Thyroid gland (tissue), 7 donors: ENCODE data around the genes ARPC5 and EDEM3.

GRCh38 chr1:183609154-183609660 is 18.9 kb upstream of the NCF2 start:
- PRO-cap, 2 experiments: no peak in any of the 2 experiments
- RAMPAGE, long total RNA, 5 experiments: no peak in any of the 5 experiments

DNA sequence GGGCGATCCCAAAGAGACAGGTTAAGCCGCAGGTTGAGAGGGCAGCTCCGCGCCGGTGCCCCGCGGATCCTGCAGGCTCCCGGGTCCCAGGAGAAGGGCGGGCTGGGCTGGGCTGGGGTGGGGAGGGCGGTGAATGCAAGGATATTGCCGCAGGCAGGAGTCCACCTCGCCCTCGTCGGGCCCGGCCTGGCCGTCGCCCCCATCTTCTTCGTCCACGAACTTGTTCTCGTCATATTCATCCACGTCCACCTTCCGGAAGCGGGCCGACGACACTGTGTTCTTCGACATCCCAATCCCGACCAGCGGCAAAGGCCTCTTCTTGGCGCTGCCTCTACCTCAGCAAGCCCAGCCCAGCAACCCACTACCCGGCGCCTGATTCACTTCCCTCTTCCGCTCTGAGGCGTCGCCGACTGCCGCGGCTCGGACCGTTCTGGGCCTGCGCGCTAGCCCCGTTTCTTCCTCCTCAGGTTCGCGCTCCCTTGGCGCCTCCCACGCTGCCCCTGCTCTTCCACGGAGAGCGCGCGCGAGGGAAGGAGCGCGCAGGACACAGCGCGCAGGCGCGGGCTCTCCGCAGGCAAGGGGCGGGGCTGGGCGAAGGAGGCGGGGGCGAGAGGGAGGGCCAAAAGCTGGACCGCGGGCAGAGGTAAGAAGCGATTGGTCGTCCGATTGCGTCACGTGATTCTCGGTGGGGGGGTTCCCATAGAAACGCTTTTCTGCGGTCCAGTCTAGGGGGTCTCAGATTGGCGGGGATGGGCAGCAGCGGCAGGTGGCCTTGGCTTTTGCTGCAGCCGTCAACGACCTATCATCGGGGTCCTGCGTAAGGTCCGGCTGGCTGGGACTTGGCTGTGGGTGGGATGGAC is at the start of gene ARPC5:
Gene ARPC5 (minus strand): TSS at position 412 of the 860 bp plus-strand sequence.
- PRO-cap, 2 experiments: peak in 2 of 2 experiments; most common plus-strand start position 738 of the sequence (in 2); most common minus-strand start position 374 of the sequence (in 2)
- RAMPAGE, long total RNA, 5 experiments: start-site peak on the plus strand in 1 of 5 experiments, centred at position 610 of the sequence, 12 reads per replicate; start-site peak on the minus strand in 5 of 5 experiments, centred at positions 383 to 447 of the sequence, 751 to 2,049 reads per replicate

- PRO-cap, 2 experiments: peak in 1 of 2 experiments; most common plus-strand start chr1:183804642 (in 1)
- RAMPAGE, long total RNA, 5 experiments: no peak in any of the 5 experiments
Measured at GRCh38 chr1:183804163-183804877, 600 bp upstream of the RGL1 start.

DNA sequence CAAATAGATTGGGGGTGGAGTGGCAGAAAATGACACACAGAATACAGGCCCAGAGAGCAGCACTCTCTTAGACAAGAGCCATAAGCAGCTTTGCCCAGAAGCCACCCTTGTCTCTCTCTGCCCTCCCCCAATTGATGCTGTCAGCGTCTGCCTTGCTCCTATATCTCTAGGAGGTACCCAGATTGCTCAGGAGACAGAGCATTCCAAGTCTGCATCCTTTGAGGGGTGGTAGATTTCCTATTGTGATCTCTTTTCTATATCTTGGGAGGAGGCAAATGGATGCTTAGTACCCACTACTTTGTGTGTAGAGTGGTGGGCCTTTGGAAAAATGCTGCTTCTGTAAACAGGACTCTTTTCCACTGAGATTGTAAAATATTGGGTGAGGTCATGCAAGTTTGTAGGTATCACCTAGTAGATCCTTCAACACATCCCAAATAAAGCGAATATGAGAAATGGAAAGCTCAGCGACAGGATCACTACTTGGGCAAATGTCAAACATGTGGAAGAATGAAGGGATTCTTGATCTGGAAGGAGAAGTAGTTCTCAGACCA is 1.9 kb downstream of the RGL1 start:
- PRO-cap, 2 experiments: peak in 1 of 2 experiments; most common minus-strand start position 133 of the sequence (in 1)
- RAMPAGE, long total RNA, 5 experiments: no peak in any of the 5 experiments

DNA sequence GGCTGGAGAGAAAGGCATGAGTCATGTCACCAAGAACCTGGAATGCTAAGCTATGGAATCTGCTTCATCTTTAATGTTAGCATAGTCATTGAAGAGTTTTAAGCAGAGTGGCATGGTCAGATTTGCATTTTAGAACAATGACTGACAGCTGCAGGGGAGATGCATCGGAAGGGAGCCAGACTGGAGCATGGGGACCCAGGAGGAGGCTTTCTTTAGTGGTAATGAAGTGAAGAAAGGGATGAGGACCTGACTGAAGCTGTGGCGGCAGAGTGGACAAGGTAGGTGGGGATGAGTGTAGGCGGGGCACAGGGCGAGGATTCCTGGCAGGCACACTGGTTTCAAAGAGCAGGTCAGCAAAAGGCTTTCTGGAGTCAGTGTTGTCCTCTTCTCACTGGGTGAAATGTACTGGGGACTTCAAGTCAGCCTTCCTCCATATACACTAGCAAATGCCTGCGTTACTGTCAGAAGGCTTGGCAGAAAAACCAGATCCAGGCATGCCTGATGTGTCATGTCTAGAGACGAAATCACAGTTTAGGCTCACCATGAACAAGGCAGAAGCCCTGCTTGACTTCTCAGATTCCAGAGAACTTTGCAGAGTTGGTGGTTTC is 8.1 kb downstream of the RGL1 start:
- PRO-cap, 2 experiments: no peak in any of the 2 experiments
- RAMPAGE, long total RNA, 5 experiments: no peak in any of the 5 experiments

DNA sequence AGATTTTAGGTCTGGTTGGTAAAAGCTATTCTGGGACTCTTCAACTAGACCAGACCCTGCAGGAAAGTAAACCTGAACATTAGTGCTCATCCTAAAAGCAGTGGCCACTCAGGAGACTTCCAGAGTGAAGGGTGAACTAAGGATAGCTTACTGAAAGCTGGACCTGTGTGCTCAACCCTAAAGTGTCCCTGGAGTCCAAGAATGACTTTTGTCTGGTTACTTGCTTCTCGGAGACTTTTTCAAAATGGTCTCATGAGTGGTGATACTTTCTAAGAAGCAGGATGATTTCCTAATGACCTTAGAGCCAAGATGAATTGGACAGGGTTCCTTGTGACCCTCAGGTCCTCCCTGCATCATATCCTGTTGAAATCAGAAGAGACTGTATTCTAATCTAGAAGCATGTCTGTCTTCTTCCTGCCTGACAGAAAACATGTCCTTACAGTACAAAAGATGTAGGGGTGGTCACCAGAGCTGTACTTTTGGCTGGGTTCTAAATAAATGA is 16.7 kb downstream of the RGL1 start:
- PRO-cap, 2 experiments: no peak in any of the 2 experiments
- RAMPAGE, long total RNA, 5 experiments: no peak in any of the 5 experiments

- PRO-cap, 2 experiments: no peak in any of the 2 experiments
- RAMPAGE, long total RNA, 5 experiments: start-site peak on the plus strand in 1 of 5 experiments, at chr1:183867033-183867213 at its widest, 6 reads per replicate
Measured at GRCh38 chr1:183867029-183867531, 62.2 kb downstream of the RGL1 start.

- PRO-cap, 2 experiments: no peak in any of the 2 experiments
- RAMPAGE, long total RNA, 5 experiments: no peak in any of the 5 experiments
Measured at GRCh38 chr1:183873244-183874151, 68.6 kb downstream of the RGL1 start.

GRCh38 chr1:183900012-183900399 is 95.1 kb downstream of the RGL1 start:
- PRO-cap, 2 experiments: no peak in any of the 2 experiments
- RAMPAGE, long total RNA, 5 experiments: start-site peak on the plus strand in 1 of 5 experiments, at chr1:183900155-183900234 at its widest, 13 reads per replicate

- PRO-cap, 2 experiments: no peak in any of the 2 experiments
- RAMPAGE, long total RNA, 5 experiments: no peak in any of the 5 experiments
Measured at GRCh38 chr1:184035035-184035238, 2.6 kb downstream of the COLGALT2 start.

GRCh38 chr1:184208926-184209408 is 157.4 kb downstream of the TSEN15 start:
- PRO-cap, 2 experiments: peak in 1 of 2 experiments; most common minus-strand start chr1:184209154 (in 1)
- RAMPAGE, long total RNA, 5 experiments: no peak in any of the 5 experiments

GRCh38 chr1:184754485-184755534 is at the start of gene EDEM3:
Gene EDEM3 (minus strand): TSS chr1:184754858.
- PRO-cap, 2 experiments: peak in 2 of 2 experiments; most common plus-strand start chr1:184754645 (in 1); most common minus-strand start chr1:184754646 (in 2)
- RAMPAGE, long total RNA, 5 experiments: start-site peak on the minus strand in 2 of 5 experiments, at chr1:184754644-184754871 at its widest, 99 to 392 reads per replicate

GRCh38 chr1:184903123-184903737 is 71.1 kb downstream of the NIBAN1 start:
- PRO-cap, 2 experiments: no peak in any of the 2 experiments
- RAMPAGE, long total RNA, 5 experiments: no peak in any of the 5 experiments

DNA sequence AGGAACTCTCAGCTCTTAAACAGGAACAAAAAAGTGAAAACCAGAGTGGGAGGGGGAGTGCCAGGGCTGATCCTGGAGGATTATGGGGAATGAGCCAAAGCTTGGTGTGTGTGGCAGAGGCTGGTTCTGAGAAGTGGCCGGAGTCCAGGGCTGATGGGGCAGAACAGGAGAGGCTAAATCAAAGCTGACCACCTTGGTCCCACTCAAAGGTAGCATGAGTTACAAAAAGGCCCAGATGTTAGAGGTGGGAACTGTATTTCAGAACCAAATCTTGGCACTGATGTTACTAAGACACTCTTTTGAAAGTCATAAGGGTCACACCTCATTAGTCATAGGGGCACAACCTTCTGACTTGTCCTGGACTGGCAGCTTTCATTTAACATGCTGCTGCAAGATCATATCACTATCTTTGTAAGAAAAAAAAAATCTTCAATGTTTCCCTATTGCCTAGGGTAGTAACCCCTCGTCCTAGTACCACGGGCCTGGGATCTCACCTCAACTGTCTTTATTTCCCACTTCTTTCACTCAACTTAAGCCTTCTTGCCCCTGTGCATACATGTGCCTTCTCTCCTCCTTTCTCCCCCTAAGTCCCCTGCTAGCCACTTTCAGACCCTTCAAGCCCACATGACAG is 69.2 kb downstream of the NIBAN1 start:
- PRO-cap, 2 experiments: no peak in any of the 2 experiments
- RAMPAGE, long total RNA, 5 experiments: no peak in any of the 5 experiments

- PRO-cap, 2 experiments: no peak in any of the 2 experiments
- RAMPAGE, long total RNA, 5 experiments: no peak in any of the 5 experiments
Measured at GRCh38 chr1:185293312-185294525, 23.3 kb downstream of the IVNS1ABP start.

- PRO-cap, 2 experiments: no peak in any of the 2 experiments
- RAMPAGE, long total RNA, 5 experiments: no peak in any of the 5 experiments
Measured at GRCh38 chr1:185439547-185440320, 122.7 kb upstream of the IVNS1ABP start.

DNA sequence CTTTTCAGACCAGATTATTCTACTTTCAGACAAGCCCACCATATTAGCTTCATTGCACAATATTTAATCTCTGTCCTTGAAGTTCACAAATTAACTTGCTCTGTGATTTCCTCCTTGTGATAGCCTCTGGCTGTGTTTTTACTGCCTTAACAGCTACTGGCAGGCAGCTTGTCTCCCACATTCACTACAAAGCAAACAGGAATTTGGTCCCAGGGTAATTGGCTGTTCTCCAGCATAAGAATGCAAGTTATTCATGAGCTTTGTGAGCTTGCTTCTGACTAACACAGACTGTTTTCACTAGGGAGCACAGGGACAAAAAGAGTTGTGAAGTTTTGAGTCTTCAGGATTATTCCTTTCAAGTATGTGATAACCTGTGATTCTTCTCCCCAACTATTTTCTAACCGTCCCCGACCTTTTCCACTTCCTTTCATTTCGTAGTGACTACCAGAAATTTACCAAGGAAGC is 87.9 kb upstream of the HMCN1 start:
- PRO-cap, 2 experiments: peak in 2 of 2 experiments; most common plus-strand start position 281 of the sequence (in 2); most common minus-strand start position 121 of the sequence (in 1)
- RAMPAGE, long total RNA, 5 experiments: no peak in any of the 5 experiments

DNA sequence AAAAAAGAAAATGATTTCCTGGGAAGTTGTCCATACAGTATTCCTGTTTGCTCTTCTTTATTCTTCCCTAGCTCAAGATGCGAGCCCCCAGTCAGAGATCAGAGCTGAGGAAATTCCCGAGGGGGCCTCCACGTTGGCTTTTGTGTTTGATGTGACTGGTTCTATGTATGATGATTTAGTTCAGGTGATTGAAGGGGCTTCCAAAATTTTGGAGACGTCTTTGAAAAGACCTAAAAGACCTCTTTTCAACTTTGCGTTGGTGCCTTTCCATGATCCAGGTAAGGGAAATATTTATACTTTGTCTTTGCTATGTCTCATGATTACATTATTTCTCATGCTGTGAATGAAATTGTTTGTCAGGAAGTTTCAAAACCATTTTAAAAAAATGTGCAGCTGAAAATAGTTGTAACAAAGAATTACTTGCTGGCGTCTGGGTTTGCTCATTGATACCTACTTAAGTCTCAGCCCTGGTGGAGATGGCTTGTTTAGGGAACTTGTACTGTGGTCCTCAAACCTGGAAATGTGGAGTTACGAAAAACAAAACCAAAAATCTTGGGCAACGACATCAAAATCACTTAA is 668 bp downstream of the HMCN1 start:
- PRO-cap, 2 experiments: no peak in any of the 2 experiments
- RAMPAGE, long total RNA, 5 experiments: no peak in any of the 5 experiments

DNA sequence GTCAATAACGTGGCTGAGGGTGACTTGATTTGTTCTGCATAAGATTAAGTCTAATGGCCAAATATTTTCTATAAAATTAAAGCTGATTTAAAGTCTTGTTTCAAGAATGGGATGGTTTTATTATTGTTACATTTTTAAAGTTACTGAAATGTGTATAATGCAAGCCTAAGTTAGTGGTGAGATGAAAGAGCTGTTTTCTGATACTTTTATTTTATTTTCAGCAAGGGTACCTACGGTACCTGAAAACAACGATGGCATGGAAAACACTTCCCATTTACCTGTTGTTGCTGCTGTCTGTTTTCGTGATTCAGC is 502 bp downstream of the PRG4 start:
- PRO-cap, 2 experiments: no peak in any of the 2 experiments
- RAMPAGE, long total RNA, 5 experiments: no peak in any of the 5 experiments

GRCh38 chr1:187409273-187409770 is 580.6 kb downstream of the PLA2G4A start:
- PRO-cap, 2 experiments: no peak in any of the 2 experiments
- RAMPAGE, long total RNA, 5 experiments: no peak in any of the 5 experiments